HEK293 (cell line): Measurements from ENCODE around the genes C19orf38, ANGPTL8 and ELOF1.

DNA sequence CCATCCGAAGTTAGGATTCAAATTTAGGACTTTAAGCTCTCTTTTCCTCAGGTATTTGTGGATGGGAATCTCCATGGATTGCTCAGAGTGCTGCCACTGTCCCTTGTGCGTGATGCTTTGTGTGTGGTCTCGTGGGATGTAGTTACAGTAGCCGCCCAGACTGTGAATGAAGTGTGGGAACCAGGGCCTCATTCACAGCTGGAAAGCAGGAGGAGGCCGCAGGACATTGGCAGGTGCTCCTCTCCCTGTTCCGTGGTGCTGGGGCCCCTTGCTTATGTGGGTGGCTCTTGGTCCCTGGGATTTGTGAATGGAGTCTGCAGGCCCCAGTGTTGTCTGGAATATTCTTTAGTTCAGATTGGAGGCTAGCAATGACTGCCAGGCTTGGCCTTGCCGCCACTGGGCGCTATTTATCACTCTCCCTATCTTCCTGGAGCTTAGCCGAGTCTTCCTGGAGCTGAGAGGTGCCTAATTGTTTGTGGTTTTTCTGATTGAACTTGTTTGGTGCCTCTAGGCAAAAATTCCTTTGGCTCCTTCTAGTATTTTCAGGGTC is 1.6 kb downstream of the ILF3 start:
- PRO-cap = bidirectional peak, plus-strand start at position 191 of the sequence, minus-strand start at position 168 of the sequence
- RRBS, 2 experiments = no CpG with 5 or more reads among the region's 9 CpGs

DNA sequence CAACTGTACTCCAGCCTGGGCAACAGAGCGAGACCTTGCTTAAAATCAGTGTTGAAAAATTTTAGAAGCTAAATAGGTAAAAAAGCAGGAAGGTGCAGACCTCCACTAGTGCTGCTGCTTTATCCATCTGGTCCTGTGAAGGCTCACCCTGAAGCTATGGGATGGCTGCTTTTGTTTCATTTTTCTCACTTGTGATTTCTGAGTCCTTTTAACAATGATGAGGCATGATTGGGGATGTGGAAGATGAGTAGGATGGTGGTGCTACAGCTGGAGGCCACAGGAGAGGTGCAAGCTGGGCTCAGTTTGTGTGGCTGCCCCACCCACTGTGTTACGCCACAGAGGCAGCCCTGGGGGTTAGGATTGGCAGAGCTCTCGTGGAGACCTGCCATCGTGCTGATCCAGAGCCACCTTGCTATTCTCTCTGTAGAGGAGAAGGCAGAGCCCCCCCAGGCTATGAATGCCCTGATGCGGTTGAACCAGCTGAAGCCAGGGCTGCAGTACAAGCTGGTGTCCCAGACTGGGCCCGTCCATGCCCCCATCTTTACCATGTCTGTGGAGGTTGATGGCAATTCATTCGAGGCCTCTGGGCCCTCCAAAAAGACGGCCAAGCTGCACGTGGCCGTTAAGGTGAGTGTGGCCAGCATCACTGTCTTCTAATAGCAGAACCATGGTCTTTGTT is 19.5 kb upstream of the QTRT1 start:
- PRO-cap = no peak
- RRBS, 2 experiments = no CpG with 5 or more reads among the region's 10 CpGs

DNA sequence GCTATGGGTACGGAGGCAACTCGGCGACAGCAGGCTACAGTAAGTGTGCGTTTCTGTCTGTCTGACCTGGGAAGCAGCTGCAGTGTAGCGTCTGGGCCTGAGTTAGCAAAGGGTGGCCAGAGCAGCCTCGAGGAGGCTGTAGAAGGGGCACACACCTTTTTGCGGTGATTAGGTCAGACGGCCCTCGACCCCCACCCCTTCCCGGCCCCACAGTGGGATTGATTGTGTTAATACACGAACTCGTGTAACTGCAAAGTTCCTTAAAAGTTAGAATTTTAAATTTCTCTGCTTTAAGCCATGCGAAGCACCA is 17.4 kb upstream of the QTRT1 start:
- PRO-cap = no peak
- RRBS, 2 experiments = 86% methylated on average over 1 of the region's 13 CpGs; no CpG with 5 or more reads in 1 of the 2 experiments

DNA sequence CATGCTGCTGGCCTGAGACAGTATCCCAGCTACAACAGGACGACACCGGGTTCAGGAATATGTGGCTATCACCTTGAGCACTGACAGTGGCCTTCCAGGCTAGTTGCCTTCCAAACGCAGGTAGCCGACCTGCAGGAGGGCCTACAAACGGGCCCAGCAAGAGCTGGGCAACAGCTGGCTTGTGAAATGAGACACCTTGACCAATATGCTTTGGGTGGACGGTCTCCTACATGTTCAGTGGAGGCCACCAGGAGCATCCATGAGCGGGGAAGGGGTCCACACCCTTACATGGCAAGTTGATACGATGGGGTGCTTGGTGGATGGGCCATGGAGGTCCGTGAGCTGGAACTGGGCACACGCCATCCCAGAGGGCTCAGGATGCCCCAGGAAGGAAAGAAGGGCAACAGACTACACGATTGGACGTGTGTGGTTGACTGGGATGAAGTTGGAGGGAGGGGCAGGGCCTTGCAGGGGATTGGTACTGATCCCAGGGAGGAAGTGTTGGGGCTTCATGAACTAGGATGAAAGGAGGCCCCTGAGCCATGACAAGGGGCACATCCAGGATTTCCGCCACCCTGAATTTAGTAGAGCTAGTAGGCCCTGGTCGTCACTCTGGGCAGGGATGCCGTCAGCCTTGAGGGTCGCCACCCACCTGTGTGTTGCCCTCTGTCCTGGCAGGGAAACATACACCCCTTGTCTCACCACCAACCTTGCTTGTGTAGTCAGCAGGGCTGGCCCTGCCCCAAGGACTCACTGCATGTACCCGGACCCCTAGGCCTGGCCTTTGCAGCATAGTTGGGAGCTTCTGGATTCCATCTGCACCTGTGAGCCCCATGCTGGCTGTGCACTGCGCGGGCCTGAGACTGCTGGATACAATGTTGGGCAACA is 9.6 kb upstream of the QTRT1 start:
- PRO-cap = no peak
- RRBS, 2 experiments = no CpG with 5 or more reads among the region's 19 CpGs

DNA sequence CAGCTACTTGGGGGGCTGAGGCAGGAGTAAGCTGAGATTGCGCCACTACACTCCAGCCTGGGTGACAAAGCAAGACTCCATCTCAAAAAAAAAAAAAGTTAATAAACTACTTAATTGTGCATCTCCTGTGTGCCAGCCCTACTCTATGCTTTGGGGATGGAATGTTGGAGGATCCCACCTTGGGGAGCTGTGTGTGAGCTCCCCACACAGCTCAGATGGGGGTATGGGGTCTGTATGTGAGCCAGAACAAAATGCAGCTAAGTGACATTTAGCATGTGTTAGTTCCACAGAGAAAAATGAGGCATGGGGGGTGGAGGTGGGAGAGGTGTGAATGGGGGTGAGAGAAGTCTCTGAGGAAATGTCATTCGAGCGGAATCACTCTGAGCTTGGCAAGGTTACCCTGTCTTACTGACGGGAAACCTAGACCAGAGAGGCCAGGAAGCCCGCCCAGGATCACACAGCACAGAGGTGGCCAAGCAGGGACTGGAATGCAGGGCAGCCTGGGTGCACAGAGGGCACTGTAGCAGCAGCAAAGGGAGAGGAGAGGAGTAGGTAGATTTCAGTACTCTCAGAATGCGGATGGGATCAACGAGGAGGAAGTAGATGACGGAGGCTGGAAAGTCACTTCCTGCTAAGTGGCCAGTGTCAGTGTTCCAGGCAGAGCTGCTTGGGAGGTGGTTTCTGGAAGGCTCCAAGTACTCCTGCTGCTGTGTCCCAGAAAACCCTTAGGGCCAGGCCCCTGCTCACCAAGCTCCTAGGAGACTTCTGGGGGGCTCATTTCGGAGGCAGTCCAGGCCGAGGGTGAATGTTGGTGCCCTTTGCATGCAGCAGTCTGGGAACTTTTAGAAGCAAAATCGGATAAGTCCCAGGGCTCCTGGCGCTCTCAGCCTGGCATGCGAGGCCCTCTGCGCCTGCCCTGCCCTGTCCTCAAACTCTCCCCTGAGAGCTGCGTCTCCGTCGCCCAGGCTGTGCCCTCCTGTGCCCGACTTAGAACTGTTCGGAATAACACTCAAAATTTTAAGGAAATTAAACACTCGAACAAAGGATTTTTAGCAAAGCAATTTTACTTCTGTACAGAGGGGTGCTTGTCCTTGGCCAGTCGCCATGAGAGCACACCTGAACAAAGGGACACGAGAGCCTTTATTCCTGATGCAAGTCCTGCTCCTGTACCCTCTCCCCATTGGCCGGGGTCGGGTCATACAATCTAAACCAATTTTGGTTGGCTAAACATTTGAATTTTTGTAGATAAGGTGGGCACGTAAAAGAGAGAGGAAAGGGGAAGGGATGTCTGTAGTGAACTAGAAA is 33.4 kb downstream of the DNM2 start:
- PRO-cap = no peak
- RRBS, 2 experiments = no CpG with 5 or more reads among the region's 25 CpGs

GRCh38 chr19:10760264-10760634 is 42.4 kb downstream of the DNM2 start:
- PRO-cap = no peak
- RRBS, 2 experiments = no CpG with 5 or more reads among the region's 12 CpGs

GRCh38 chr19:10775532-10776016 is 57.7 kb downstream of the DNM2 start:
- PRO-cap = no peak
- RRBS, 2 experiments = 95% methylated on average over 3 of the region's 16 CpGs

DNA sequence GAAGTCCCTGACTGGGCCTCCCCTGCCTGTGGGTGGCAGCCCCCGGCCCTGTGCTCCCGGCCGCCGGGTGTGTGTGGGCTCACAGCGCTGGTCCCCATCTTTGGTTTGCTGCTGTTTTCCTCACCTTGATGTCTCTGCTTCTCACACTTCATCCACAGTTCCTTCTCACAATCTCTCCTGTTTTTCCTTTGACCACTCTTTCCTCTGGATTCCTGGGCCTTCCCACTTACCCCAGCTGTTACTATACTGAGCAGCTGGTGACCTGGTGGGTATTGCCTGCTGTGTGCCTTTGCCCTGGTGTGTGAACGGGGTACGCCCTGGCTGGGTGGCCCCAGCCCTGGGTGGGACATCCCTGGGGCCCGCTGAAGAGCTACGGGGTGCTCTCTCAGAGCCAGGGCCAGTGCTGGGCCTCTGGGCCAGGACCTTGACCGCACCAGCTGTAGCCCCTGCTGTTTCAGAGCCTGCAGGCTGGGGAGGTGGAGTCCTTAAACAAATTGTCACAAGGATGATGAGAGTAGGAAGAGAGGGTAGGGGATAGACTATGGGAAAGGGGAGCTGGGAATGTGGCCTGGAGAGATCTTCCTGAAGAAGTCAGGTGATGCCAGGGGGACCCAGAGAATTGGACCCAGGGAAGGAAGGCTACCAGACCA is 32.5 kb downstream of the TMED1 start:
- PRO-cap = no peak
- RRBS, 2 experiments = no CpG with 5 or more reads among the region's 10 CpGs

GRCh38 chr19:10811731-10812019 is 24.3 kb downstream of the TMED1 start:
- PRO-cap = no peak
- RRBS, 2 experiments = no CpG with 5 or more reads among the region's 3 CpGs

DNA sequence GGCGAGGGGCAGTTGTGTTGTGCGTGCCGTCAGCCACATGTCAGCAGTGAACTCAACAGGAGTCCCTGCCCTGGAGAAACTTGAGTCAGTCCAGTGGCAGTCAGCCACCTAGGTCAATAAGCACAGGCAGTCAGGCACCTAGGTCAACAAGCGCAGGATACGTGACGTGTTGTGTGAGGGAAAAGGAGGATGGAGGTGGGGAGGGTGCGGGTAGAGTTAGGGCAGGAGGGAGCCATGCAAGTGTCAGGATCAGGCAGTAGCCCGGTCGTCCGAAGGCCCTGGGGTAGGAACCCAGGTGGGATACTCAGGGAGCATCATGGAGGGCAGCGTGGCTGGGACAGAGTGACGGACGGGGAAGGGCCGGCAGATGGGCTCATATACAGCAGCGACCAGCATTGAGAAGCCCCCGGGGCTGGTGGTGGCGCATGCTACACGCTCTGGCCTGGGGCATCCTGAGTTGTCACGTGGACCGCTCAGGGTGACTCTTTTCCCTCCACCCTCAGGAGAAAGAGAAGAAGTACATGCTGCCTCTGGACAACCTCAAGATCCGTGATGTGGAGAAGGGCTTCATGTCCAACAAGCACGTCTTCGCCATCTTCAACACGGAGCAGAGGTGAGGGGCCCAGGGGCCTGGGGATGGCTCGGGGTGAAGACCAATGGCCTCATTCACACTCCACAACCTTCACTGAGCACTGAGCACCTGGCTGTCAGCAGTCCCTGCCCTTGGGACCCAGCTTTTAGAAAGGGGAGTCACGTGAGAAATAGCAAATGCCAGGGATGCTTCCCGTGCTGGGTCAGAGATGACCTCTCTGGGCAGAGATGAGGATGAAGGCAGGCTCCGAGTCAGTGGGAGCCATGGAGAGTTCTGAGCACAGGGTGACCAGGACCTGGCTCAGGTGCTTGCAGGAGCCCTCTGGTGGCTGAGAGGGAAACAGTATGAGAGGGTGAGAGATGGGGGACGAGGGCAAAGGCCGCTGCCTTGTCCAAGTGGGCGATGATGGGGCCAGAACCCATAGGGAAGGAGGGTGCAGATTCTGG is 16.2 kb downstream of the TMED1 start:
- PRO-cap = no peak
- RRBS, 2 experiments = 89 to 100% methylated on average over 1 to 3 of the region's 31 CpGs

DNA sequence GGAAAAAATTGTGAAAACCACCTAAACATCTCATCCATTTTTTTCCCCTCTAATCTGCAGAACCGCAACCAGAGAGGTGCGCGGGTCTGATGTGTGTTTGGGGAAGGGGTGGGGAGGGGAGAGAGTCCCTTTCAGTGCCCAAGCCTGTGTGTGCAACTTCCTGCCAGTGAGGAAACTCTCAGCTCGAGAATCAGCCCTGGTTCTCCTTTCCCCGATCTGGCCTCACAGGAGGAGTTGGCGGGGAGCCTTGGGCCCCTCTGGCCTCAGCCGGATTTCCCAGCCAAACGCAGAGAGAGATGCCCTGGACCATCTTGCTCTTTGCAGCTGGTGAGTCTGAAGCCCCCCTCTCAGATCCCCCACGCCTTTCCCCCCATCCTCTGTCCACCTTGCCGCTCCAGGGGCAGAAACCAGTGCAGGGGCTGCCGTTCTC is at the start of gene C19orf38:
Gene C19orf38 (plus strand): TSS at position 203 of the 430 bp plus-strand sequence.
- PRO-cap = no peak
- RRBS, 2 experiments = no CpG with 5 or more reads among the region's 11 CpGs

GRCh38 chr19:10901767-10902202 is 26.7 kb downstream of the YIPF2 start:
- PRO-cap = no peak
- RRBS, 2 experiments = no CpG with 5 or more reads among the region's 10 CpGs

DNA sequence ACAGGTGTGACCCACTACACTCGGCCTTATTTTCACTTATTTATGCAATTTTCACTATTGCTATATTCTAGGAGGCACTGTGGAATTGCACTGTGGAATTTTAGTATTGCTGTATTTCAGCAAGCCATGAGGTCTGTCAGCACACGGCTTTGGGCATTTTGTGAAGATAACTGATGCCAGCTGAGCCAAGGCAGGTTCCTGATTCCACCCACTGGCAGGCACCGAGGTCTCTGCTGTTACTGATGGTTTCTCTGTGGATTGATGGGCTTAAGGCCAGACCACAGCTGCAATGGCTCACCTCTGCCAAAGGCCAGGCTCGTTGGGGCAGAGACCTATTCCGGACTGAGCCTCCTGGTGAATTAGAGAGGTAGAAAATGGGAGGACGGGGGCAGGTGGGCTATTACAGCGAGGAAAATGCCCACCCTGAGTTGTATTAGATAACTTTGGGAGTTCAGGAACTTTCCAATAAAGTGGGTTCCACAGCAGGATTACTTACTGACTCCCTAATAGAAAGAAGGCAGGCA is 5.4 kb upstream of the LDLR start:
- PRO-cap = no peak
- RRBS, 2 experiments = no CpG with 5 or more reads among the region's 7 CpGs

GRCh38 chr19:11189651-11190151 is 7.6 kb downstream of the KANK2 start:
- PRO-cap = no peak
- RRBS, 2 experiments = no CpG with 5 or more reads among the region's 9 CpGs

DNA sequence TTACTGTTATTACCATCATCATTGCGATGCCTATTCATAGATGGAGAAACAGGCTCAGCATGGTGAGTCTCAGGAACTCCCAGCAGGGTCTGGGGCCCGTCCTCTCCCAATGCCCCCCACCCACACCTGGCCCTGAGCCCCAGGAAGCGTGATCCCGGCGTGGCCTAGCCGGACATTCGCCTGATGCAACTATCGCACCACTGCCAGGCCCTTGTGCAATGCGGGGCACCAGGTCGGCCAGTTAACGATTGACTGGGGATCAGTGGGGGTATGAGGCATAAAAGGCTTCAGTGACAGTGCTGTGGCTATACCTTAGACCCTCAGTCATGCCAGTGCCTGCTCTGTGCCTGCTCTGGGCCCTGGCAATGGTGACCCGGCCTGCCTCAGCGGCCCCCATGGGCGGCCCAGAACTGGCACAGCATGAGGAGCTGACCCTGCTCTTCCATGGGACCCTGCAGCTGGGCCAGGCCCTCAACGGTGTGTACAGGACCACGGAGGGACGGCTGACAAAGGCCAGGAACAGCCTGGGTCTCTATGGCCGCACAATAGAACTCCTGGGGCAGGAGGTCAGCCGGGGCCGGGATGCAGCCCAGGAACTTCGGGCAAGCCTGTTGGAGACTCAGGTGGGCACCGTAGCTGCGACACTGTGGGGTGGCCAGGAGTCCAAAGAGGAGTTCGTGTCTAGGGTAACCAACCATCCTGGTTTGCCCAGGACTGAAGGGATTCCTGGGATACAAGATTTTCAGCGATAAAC is at the start of gene ANGPTL8:
Gene ANGPTL8 (plus strand): TSS at position 308 of the 754 bp plus-strand sequence.
- PRO-cap = no peak
- RRBS, 2 experiments = no CpG with 5 or more reads among the region's 25 CpGs

DNA sequence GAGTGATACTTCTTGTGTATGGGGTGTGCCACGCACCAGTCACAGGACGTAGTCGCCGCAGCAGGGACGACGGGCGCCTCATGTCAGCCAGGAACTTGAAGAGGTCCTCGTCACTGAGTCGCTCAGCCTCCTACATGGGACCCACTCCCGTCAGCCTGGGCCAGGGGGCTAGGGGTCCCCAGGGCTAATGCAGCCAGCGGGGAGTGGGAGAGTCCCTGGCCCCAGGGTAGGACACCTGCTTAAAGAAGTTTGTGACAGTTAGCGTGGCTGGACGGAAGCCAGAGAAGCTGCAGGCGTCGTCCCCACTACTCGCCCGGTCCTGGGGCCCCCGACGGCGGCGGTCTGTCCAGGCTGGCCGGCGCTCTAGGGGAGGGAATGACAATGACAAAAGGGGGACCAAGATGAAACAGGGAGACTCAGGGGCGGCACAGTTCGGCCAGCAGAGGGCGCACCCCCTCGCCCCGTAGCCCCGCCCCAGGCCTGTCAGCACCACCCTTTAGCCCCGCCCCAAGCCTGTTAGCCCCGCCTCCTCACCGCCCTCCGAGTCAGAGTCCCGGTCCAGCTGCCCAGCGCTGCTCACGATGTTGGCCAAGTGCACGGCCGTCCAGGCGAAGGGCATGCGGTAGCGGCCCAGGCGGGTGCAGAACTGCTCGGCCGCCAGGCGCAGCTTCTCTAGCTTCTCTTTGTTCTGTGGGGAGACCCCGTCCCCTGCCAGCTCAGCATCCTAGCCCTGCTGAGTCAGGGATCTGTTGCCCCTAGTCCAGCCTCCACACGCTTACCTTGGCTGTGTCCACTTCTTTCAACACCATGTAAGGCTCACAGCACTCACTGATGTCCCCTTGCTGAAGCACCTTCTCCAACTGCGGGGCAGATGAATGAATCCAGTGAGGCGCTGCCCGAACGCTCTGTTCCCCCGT is 3.9 kb downstream of the ANGPTL8 start:
- PRO-cap = bidirectional peak, plus-strand start at position 548 of the sequence, minus-strand start at position 580 of the sequence
- RRBS, 2 experiments = 4 to 16% methylated on average over 6 of the region's 52 CpGs

- PRO-cap = no peak
- RRBS, 2 experiments = 36% methylated on average over 2 of the region's 7 CpGs; no CpG with 5 or more reads in 1 of the 2 experiments
These were observed 594 bp downstream of the TMEM205 start for GRCh38 chr19:11345580-11345767.

GRCh38 chr19:11379381-11379909 is 4.7 kb downstream of the EPOR start:
- PRO-cap = no peak
- RRBS, 2 experiments = no CpG with 5 or more reads among the region's 14 CpGs

DNA sequence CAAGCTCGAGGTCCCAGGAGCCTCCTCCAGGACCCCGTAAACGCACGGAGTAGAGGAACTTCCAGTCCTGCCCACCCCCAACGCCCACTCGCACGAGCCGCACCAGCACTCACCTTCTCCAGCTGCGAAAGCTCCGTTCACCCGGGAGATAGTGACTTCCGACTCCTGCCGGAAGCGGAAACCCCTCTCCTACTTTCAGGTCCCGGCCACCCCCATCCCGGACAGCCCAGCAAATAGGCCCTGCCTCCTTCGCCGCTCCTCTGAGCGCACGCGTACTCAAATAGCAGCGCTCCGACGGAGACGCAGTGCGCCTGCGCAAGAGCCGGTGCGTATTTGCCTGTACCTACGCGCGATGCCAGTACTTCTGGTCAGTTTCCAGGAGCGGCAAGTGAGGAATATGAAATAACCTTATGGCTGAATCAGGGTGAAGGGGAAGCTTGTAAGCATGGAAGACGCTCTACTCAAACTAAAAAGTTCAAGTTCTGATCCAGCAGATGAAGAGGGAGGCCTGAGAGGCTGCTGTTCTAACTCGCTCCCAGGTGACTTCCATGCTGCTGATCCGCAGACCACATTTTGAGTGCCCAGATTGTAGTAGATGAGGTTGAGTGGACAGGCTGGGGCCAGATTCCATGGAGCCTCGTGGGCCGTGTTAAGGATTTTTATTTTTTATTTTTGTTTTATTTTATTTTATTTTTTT is at the start of gene ELOF1:
Gene ELOF1 (minus strand): TSS at position 153 of the 697 bp plus-strand sequence.
- PRO-cap = bidirectional peak, plus-strand start at position 341 of the sequence, minus-strand start at position 153 of the sequence
- RRBS, 2 experiments = 0 to under 1% methylated on average over 6 to 11 of the region's 38 CpGs

GRCh38 chr19:11577950-11579289 is 975 bp upstream of the ACP5 start:
- PRO-cap = no peak
- RRBS, 2 experiments = 89 to 90% methylated on average over 11 to 13 of the region's 71 CpGs